Right common carotid artery plus branches (tissue), 1 donor: ENCODE data around the genes REXO5, ANKS4B and EEF2K.

DNA sequence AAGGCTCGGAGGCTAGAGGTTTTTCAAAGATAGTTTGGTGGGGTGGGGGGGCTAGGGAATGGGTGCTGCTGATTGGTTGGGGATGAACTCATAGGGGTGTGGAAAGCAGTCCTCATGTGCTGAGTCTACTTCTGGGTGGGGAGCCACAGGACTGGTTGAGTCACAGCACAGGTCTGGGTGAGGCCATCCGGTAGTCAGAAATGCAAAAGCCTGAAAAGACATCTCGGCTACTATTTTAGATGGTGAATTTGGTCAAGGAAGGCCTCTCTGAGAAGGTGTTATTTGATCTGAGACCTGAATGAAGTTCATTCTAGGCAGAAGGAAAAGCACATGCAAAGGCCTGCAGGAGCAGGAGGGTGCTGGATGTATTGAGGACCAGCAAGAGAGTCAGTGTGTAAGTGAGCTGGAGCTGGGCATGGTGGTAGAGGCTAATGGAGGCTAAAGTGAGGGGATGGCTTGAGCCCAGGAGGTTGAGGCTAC, 78.8 kb downstream of the GPRC5B start:
- PRO-cap = no peak

- PRO-cap = unidirectional peak, plus-strand start at chr16:19883788
These were observed 1.2 kb downstream of the GPRC5B start for GRCh38 chr16:19883155-19884205.

DNA sequence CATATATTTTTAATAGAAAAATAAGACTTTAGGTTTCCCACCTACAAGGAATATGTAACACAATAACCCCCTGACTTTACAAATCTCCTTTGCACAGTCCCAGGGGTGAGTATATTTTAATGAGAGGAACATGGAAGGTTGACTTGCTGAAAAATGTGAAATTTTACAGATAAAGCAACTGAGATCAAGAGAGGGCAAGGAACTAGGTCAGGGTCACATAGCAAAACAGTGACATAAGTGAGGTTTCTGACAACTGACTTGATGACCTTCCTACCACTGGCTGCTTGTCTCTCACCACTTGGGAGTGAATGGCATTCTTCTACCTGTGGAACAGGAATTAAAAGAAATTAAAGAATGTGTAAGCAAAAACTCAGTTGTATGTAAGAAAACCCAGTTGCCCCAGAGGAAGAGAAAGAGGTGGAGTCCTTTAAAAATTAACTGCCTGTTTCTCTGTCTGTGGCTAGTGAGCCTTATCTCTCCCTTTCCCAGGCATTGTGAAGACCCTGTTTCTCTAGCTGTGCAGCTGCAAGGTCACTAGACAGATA, 23.6 kb downstream of the ACSM1 start:
- PRO-cap = no peak

- PRO-cap = no peak
These were observed 2.7 kb downstream of the ERI2 start for GRCh38 chr16:20803398-20804169.

DNA sequence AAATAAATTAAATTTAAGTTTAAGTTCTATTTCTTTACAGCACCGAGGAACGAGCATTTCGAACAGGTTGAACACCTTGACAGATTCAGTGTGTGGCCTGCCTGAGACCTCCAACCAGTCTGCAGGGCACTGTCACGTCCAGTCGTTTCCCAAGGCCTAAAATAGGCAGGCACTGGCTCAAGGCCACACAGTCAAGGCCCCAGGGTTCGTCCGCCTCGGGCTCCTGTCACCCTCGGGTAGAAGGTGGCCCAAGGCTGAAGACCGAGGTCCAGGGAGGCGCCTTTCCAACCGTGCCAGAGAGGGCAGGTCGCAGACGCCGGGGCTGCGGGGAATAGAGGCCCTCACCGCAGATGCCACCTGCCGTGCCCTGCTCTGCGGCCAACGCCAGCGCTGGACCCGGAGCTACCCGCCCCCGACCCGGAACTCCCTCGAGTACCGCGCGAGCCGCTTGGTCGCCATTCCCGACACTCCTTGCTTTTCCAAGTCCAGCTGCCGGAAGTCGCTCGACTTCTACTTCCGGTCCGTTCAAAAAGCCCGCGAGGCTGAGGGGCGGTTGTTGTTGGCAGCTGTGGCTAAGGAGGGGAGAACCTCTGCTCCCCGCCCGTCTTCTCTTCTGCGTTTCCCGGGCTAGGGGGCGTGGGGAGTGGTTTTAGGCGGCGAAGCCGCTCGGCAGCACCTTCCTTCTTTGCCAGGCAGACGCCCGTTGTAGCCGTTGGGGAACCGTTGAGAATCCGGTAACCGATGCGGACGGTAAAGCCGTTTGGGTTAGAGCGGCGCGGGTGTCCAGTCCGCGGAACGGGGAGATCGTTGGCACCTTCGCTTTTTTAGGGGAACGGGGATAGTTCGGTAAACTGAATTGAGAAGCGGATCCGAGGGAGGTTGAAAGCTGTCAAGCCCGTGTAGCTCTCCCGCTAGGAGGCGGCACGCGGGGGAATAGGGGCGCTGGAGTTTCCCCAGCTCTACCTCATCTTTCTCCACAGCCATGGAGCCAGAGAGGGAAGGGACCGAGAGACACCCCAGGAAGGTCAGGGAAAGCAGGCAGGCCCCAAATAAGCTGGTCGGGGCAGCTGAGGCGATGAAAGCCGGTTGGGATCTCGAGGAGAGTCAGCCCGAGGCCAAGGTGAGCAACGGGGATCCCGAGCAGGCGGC, at the start of gene REXO5:
Gene REXO5 (plus strand): TSS at position 556 of the 1,149 bp plus-strand sequence.
- PRO-cap = bidirectional peak, plus-strand start at position 556 of the sequence, minus-strand start at position 473 of the sequence

- PRO-cap = no peak
These were observed 43.3 kb downstream of the DCUN1D3 start for GRCh38 chr16:20856713-20857497.

GRCh38 chr16:20874891-20875147, 25.3 kb downstream of the DCUN1D3 start:
- PRO-cap = no peak

- PRO-cap = no peak
These were observed 50.2 kb downstream of the DNAH3 start for GRCh38 chr16:21100410-21100801.

DNA sequence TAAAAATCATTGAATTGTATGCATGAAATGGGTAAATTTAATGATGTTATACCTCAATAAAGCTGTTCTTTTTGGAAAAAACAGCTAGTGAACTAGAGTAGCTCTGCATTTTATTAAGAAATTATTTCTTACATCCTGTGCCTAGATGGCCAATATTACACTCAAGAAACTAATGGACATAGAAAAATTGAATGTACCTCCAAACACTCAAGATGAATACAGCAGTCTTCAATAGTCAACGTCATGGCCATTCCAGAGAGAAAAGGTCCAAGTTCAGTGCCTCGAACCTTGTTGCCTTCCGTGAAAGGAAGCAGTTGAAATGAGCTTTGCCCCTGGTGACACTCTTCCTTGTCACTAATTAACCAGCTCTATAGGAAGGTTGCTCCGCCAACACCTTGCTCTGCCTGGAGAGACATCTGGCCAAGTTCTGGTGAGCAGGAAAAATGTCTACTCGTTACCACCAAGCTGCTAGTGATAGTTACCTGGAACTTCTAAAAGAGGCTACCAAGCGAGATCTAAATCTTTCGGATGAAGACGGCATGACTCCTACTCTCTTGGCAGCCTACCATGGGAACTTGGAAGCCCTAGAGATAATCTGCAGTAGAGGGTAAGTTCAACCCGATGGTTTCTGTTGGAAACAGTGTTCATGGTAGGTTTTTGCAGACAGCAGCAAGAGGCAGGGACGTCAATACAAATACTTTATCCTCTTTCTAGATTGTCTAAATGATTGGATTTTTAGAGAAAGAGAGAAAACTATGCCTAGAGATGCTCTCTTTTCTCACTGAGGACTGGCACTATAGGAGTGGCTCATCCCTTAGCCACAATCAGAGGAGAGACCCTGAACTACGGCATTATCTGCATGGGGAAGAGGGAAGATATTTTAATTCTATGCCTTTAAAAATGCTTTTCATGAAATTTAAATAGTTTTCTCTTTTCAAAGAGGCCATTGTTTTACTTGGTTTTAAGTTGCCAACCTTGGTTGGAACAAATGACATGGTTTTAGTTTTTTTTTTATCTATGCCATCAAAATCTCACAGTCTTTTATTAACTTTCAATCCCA, at the start of gene ANKS4B:
Gene ANKS4B (plus strand): TSS at position 405 of the 1,060 bp plus-strand sequence.
- PRO-cap = no peak

DNA sequence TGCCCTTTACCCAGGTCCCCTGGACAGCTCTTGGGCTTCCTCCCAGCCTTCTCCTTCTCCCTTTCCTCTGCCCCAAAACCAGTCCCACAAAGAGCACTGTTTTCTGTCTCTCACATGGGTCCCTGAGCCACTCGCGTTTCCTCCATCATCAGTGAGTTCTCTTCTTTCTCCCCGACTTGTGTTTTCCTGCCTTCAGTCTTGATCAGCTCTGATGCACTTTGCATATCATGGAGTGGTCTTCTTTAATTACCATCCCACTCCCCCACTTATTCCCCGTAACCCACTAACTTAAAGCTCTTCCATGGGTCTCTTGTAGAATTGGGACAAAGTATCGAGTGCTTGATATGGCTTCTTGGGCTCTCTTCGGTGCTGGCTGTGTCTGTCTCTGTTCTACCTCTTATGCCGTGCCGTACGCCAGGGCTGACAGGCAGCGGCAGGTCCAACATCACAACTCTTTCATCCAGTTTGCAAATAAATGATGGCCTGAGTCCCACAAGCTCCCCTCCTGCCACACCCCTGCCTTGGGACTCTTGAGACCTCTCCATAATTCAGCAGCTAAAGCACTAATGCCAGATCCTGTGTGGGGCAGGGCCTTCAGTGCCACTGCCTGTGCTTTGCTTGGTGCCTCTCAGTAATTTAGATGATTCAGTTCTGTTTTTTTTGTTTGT, 86.2 kb upstream of the CRYM start:
- PRO-cap = no peak

- PRO-cap = no peak
These were observed 94.2 kb upstream of the CRYM start for GRCh38 chr16:21372143-21372845.

GRCh38 chr16:21501514-21502538, 97.6 kb upstream of the METTL9 start:
- PRO-cap = unidirectional peak, plus-strand start at chr16:21501649; bidirectional peak, plus-strand start at chr16:21502438, minus-strand start at chr16:21502260

DNA sequence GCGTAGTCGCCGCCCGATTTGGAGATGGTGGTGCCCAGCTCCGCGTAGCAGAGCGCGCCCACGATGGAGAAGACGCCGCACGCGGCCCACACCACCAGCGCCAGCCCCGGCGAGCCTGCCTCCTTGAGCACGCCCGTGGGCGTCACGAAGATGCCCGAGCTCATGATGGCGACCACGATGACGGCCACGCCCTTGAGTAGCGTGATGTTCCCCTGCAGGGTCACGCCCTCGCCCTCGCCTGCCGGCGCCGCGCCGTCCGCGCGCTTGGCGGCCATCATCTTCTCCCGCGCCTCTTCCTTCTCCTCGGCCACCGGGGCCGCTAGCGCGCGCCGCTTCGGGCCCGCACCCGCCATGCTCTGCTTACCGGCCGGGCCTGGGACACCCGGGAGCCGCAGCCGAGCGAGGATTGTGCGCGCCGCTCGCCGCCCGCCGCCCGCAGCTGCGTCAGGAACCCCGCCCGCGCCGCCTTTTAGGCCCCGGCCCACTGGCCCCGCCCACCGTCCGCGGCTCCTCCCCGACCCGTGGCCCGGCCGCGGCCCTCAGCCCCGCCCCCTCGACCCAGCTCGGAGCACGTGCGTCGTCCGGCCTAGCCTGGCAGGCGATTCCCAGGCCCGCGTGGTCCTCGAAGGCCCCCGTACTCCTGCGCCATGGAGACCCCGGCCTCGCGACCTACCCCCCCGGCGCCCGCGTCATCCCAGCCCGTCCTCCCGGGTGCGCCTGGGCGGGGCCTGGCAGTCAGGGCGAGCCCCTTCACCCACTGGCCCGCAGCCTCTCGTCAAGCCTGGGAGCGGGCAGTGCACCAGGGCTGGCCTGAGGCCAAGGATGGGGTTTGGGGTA, 79.1 kb upstream of the METTL9 start:
- PRO-cap = bidirectional peak, plus-strand start at position 234 of the sequence, minus-strand start at position 179 of the sequence; bidirectional peak, plus-strand start at position 571 of the sequence, minus-strand start at position 443 of the sequence

DNA sequence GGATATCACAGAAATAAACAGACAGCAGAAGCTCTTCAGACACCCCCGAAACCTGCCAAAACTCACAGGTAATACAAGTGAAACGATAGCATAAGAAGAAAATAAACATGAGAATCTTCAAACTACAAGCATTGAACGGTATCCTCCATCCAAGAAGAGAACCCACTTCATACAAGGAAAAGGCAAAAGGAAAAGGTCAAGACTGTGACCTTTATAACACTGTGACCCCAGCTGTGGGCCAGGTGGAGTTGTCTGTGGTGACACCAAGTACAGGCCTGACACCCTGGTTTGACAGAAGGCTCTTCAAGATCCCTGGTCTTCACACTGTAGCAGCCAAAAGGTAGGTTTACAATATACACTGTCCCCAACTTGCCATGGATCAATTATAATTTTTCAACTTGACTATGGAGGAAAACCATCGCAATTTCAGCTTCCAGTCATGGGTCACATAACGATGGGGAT, 22.0 kb downstream of the PDZD9 start:
- PRO-cap = no peak

- PRO-cap = no peak
These were observed 6.6 kb downstream of the MOSMO start for GRCh38 chr16:22014397-22014990.

- PRO-cap = no peak
These were observed 30.2 kb downstream of the MOSMO start for GRCh38 chr16:22037982-22038543.

DNA sequence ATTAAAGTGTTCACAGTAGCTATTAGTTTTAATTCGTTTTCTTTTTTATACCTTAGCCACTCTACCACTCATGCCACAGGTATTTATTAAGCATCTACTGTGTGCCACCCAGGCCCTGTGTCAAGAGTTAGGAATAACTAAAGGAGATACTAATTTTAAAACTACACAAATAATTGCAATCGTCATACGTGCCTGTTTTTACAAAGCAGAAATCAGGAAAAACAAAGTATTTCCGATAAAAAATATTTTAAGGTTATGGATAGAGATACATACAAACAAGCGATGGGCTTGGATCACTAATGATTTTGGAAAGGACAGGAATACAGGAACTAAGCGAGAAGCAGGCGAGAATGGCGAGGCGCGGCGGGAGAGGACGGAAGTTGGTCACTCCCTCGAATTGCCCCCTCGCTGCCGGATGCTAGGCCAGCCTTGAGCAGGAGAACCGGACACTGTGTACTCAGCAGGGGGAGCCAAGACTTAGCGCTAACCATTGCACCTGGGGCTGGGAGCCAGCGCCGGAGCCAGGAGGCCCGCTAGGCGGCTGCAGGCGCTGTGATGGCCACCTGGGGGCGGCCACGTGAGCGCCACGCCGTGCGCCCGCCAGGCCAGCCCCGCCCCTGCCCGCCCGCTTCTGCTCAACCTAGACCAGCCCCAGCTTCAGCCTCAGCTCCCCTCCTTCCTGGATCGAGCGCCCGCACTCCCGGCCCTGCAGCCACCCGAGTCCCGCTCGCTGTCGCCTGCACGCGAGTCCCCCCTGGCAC, at the start of gene EEF2K:
Gene EEF2K (plus strand): TSS at position 634 of the 761 bp plus-strand sequence.
- PRO-cap = bidirectional peak, plus-strand start at position 666 of the sequence, minus-strand start at position 372 of the sequence

DNA sequence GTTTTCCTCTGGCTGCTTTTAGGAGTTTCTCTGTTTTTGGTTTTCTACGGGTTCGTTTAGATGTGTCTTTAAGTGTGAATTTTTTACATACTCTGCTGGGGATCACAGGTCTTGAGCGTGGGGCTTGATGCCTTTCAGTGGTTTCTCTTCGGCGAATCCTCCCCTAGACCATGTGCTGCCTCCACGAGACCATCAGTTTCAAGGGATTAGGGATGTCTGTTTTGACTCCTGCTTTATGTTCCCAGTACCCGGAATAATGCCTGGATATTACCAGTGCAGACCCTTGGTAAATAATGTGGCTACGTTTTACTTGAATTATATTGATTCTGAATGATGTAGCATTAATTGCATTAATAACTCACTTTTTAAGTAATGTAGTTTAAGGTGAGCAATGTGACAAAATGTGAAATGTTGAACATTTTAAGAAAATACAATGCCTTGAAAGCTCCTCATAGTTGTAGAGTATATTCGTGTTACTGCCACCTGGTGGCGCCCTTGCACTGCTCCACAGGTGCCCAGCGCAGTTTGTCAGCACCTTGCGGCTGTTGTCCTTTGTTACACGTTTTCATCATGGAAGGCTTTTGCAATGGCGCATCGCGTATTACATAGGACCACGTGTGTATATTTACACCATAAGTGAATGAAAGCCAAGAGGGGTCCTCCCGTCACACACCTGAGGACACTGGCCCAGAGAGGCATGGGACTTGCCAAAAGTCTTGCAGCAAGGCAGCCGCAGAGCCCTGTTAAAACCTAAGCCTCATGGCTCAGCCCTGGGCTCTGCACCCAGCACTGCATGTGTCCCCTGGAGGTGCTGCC, 23.9 kb downstream of the POLR3E start:
- PRO-cap = no peak

DNA sequence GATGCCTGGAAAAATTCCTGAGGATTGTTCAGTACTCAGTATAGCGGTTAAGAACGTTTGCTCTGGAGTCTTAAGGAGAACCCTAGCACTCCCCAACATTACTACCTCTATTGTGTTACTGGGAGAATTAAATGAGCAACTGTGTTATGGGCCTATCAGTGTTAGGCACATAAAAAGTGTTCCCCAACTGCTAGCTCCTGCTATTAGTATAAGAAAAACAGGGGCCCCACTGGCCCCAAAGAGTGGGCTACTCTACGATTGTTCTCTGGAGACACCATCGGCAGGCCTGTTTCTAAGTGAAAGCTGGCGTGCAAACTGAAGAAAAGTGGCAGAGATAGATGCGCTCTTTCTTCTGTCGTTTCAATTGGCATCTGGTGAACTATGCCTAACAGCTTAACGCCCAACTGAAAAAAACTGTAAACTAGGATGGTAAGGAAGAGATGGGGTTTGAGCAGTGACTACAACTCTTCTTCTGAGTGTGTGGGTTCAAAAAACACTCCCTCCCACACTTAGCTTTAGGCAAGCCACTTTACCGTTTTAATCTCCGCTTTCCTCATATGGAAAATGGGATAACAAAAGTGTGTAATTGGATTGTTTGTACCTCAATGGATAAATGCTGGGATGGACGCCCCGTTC, 1.3 kb downstream of the CDR2 start:
- PRO-cap = no peak

GRCh38 chr16:22419675-22420508, 45.5 kb upstream of the CDR2 start:
- PRO-cap = no peak